Heart (tissue), 3 donors: ENCODE measurements around the genes RAB33B and UCP1.

- RAMPAGE, long total RNA, 2 experiments, result start-site peak on the plus strand in 2 of 2 experiments, at chr4:139454061-139454182 at its widest, 112 to 388 reads per replicate
Measured at GRCh38 chr4:139454064-139454253, at the start of gene RAB33B. Gene RAB33B, plus strand, starts transcription at chr4:139454121.

DNA sequence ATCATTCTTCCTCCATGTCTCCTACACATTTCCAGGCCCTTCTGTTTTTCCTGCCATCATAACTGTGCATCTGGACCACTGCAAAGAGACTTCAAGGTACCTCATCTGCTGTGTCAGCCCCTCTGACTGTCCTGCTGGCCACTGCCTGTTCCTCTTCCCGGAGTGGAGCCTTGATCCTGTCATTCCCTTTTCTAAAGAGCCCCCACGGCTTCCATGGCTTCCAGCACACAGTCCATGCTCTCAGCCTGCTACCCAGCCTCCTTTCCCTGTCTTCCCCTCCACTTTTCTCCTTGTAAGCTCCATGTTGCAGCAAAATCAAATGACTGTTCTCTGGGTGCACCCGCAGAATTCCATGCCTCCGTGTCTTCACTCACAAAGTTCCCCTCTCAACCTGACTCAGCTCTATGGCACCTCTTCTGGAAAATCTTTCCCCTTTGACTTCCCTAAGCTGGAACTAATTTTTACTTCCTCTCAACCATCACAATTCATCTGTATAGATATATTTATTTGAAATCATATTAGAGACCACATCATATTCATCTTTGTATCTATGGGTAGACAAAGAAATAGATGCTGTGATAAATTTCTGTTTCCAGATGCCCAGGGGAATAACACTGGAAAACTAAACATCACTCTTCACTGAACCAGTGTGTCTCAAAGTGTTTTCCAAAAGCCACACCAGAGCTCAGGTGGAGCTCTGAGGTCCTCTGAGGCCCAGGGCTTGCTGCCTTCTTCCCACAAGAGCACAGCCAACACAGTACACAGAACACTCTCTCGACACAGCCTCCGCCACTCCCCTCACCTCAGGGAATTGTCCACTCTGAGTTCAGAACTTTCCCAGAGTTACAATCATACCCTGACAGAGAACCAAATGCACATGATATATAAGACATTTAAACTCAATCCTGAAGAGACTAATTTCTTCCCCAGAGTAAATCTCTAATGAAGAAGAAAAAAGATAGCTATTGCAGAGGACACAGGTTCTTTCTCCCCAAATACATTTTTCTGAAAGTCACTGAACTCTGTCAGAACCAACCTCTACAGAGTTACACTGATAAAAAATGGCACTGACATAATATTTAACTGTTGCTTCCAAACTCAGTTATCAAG lies 3.3 kb downstream of the SETD7 start:
- RAMPAGE, long total RNA, 2 experiments, result no peak in any of the 2 experiments

GRCh38 chr4:139762434-139763180 lies 97.0 kb downstream of the MGST2 start:
- RAMPAGE, long total RNA, 2 experiments, result no peak in any of the 2 experiments

DNA sequence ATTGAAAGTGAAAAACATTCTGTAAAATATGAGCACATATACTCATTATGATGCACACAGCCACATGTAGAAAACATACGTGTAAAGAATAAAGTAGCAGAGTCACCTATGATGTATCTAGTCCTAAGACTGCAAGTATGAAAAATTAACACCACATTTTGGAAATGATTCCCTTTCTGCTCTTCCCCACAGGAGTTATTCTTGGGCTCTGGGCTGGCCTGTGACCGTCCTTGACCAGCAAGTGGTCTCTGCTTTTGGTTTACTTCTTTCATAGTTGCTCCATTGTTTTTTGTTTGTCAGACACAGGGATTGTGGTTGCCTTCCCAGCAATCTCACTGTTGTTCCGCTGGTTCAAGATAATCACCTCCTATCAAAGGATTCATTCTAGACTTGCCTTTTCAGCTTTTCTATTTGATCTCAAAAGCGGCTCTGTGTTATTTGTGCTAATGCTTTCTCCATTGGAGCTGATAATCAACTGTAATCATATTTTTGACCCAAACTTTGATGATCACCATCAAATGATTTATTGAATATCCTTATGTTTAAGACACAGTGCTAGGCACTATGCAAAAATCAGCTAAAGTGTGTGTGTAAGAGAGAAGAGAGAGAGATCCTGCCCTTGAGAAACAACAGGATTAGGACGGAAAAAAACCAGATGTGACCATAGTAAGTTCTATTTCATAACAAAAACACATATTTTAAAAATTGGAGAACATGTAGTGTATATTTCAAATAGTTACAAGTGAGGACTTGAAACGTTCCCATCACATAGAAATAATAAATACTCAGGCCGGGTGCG lies 218.9 kb downstream of the MGST2 start:
- RAMPAGE, long total RNA, 2 experiments, result no peak in any of the 2 experiments

- RAMPAGE, long total RNA, 2 experiments, result no peak in any of the 2 experiments
Measured at GRCh38 chr4:139902561-139903134, 237.0 kb downstream of the MGST2 start.

- RAMPAGE, long total RNA, 2 experiments, result no peak in any of the 2 experiments
Measured at GRCh38 chr4:140004494-140004982, 149.4 kb downstream of the MAML3 start.

DNA sequence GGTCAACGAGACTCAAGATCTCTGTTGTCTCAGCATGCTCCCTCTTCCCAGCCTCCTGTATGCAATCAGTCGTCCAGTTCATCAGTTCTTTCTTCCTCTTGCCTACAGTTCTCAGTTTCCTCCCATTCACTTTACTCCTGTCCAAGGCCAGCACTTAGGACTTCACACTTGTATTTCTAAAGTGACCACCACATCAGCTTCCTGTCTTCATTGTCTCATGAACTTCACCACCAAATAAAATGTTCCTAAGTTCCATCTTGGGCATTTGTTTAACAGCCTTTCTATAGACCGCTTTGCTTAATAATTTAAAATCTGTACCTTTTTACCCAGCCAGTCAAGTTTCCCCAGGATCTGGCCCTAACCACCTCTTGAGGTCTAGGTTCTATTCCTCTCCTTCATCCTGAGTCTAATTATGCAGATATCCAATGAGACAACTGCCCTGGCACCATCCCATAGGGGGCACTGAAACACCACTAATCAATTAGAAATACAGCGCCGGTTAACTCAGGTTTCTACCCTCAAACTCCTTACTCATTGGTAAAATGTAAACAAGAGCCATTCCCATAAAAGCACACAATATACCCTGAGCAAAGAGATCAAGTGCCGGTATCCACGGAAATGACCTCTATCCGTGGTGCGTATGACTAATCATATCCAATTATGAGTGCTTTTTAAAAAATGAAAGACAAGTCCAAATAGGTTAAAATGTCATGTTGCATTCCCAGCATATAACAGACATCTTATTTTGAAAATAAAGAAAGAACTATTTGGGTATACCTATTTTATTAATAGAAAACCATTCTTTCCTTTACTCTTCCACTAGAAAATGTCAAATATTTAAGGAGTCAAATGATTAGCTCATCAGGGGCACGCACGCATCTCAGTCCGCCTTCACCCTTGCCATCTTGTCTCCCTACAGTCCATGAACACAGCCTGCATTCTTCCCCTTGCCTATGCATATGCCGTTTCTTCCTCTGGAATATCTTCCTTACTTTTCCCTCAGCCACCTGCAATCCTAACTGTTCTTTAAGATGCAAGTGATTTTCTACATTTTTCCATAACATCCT lies 141.3 kb downstream of the MAML3 start:
- RAMPAGE, long total RNA, 2 experiments, result no peak in any of the 2 experiments

DNA sequence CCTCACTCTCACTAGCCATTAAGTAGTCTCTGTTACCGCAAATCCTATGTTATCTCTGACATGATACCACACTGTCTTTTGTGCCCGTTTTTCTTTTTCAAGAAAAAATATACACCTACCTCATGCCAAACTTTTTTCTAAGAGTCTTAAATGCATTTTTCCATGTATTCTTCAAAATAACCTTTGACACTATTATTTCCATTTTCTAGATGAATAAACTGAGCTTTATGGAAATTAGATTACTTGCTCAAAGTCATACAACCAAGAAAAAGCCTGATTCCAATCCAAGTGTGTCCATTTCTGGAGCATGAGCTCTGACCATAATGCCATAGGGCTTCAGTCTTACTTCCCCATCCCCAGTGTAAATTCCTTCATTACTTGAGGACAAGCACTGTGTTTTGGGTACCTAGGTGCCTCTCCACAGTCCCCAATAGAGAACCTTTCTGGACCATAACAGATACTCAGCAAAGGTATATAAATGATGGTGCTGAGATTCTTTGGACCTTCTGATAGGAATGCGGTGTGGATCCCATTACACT lies 140.5 kb downstream of the MAML3 start:
- RAMPAGE, long total RNA, 2 experiments, result no peak in any of the 2 experiments

DNA sequence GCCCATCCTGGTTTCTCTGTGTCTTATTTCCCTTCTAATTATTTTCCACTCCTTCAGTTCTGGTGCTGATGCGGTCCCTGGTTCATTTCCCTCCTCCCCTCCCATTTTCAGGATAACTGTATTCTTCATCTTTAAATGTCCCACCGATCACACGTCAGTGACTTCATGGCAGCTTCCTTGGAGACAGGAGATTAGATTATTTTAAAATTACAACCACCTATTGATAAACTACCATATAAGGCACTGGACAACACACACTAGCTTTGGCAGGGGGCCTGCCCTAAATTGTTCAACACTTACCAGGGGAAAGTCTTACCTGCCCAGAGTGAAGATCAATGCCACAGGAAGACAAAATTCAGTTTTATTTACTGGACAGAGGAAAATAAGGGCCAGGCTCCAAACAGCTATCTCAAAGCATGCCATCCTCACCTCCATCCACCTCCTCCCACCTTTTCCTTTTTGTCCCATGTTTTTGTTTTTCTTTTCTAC lies 123.9 kb downstream of the MAML3 start:
- RAMPAGE, long total RNA, 2 experiments, result no peak in any of the 2 experiments

DNA sequence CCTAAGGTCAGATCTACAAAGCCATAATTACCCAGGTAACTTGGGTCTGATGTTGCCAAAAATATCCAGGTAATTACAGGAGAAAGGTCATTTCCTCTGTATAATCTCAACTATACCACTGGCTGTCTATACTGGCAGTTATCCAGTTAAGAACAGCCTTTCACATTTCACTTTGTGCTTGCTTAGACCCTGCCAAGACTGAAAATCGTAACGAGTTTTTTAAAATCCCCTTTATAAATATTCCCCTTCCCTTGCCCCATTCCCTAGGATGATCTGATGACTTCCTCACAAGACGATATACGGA lies 105.5 kb downstream of the MAML3 start:
- RAMPAGE, long total RNA, 2 experiments, result no peak in any of the 2 experiments

- RAMPAGE, long total RNA, 2 experiments, result no peak in any of the 2 experiments
Measured at GRCh38 chr4:140108154-140108801, 45.7 kb downstream of the MAML3 start.

- RAMPAGE, long total RNA, 2 experiments, result no peak in any of the 2 experiments
Measured at GRCh38 chr4:140252368-140253502, 98.8 kb upstream of the MAML3 start.

DNA sequence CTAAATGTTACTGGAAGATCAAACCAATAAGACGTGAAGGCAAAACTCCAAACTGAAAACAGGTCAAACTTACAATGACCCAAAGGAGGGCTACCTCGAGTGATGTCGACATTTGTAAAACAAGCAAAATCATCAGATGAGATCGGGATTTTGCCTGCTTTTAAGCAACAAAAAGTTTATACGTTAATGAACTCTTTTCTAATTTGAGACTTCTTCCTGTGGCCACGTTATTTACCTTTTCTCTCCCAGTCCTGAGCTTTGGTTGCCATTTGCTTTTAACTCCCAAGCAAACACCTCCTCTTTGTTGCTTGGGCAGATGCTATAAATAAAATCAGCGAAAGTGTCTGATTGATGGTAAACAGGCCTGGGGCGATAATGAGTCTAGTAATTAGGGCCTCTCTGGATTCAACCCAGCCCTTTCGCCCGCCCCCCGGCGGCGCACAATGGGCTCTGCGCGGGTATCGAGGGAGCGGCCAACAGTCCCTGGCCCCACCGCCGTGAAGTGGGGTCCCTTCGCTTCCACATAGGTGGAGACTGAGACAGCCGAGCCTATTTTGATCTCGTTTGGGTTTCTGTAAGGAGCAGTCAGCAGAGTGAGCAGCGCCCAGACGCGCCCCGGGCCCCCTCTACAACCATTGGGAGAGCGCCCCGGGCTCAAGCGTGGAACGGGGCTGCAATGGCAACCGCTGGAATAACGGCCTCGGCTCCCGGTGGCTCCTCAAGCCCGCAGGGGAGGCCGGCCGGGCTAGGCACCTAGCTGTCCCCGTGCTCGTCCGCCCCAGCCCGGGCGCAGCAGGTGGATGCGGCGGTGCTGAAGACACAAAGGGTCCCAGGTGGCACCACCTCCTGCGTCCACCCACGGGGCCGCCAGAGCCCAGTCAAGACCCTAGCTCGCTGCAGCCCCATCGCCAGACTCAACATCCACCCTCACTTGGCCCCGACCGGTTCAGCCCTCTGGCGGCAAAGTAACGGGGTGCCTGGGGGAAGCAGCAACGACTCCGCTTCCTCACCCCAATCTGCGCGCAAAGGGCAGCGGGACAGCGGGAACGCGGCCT lies 652 bp downstream of the CLGN start:
- RAMPAGE, long total RNA, 2 experiments, result no peak in any of the 2 experiments

DNA sequence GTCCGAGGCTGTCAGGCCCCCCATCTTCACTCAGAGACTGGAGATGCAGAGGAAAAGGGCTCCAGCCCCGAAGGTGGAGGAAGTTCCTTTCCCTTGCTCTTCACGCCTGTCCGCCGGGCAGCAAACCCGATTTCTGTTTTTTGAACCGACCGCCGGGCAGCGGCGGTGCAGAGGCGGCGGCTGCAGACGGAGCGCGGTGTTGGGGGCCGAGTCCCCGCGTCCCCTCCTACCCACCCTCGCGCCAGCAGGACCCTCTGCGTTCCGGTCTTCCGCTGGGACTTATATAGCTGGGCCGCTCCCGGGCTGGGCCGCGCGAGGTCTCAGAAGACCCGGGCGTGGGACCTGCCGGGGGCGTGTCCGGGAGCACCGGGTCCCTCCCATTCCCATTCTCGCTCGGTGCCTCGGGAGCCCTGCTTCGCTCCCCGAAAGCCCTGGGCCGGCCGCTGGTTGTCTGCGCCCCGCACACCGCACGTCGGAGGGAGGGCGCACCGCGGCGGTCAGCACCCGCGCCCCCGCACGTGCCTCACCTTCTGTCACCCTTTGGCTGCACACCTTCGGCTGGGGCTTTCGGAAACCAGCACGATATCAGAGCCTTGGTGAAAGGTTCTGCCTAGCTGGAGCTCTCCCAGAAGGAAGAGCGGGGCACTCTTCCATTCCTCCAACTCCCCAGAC lies at the start of gene UCP1:
Gene UCP1, minus strand, starts transcription at position 256 of the 672 bp plus-strand sequence.
- RAMPAGE, long total RNA, 2 experiments, result no peak in any of the 2 experiments

- RAMPAGE, long total RNA, 2 experiments, result no peak in any of the 2 experiments
Measured at GRCh38 chr4:140695981-140696354, 60.2 kb downstream of the TBC1D9 start.

DNA sequence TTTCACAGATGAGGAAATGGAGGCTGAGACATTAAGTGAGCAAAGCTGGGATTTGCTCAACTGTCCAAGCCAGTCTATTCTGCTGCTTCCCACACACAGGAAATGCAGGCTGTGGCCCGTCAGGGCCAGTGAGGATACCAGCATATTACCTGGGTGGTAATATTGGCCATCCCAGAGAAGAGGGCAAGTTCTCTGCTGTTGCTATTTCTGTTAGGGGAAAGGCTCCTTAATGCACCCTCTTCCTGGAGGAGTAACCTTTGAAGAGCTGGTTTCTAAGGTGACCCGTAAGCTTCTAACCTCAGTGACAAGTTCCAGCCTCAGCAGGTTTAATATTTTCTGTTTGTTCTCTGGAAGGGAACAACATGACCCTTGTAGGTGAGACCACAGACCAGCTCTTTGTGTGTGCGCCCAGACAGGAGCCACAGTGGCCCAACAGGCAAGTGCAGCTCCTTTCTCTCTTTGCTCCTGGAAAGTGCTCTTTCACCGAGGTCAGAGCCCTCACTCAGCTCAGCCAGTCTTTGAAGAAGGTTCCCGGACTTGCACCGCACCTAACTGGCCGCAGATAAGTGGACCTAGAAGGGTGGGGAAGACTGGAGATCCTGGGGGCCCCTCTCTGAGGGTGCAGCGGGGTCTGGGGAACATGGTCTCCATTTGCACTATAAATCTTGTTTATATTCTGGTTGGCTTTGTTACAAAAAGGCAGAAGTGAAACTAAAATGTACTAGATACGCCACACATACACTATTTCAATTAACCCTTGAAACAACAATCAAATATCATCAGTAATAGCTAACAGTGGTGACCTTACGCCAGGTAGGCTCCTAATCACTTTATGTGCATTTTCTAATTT lies 35.5 kb downstream of the TBC1D9 start:
- RAMPAGE, long total RNA, 2 experiments, result no peak in any of the 2 experiments

DNA sequence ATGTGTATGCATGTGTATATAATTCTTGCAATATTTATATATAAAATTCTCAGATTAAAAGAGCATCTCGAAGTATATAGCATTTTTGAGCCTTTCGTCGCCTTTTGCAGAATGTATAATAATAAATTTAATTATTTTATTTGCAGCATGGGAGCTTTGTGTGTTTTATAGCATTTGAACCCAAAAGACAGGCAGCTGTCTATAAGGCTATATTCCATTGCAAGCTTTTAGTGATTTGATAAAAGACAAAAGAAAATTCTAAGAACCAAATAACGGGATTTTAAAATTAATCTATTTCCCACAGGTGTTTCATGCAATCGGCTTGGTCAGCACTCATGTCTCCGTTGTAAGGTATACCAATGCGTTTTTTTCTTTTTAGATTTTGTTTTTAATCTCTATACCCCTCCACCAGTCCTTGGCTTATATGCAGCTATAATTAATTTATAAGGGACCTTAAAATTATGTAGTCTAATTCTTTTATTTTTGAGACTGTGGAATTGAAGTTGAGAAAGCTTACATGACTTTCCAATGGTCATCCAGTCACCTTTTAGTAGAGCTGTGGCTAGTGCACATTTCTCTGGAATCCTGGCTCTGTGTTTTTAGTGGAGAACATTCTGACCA lies 10.6 kb downstream of the ZNF330 start:
- RAMPAGE, long total RNA, 2 experiments, result no peak in any of the 2 experiments

GRCh38 chr4:142091646-142092239 lies 455.4 kb downstream of the IL15 start:
- RAMPAGE, long total RNA, 2 experiments, result no peak in any of the 2 experiments

- RAMPAGE, long total RNA, 2 experiments, result no peak in any of the 2 experiments
Measured at GRCh38 chr4:142314546-142315056, 531.5 kb downstream of the INPP4B start.

DNA sequence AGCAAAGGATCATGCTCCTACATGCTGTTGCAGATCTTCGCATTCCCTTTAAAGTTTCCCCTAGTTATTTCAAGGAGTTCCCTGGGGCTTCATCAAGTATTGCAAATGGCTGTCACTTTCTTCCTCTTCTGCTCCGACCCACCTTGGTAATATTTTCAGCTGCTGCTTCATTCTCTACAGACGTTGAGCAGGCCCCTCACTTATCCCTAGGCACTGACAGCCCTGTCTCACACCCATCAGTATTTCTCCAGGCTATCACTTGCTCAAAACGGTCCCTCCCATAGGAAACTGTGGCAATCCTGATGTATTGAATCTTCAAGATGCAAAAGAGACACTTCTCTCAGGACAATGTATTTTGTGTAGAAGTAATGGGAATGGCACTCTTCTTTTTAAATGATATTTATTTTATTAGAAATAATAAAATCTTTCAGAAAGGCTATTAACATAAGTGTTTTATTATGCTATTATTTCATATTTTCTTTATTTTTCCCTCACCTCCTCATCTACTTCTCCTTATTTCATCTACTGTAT lies 465.8 kb downstream of the INPP4B start:
- RAMPAGE, long total RNA, 2 experiments, result no peak in any of the 2 experiments